Hair follicle dermal papilla cell (primary cell): ENCODE measurements around a stretch of chr1.

- CAGE, long polyA plus RNA: no peak
Observed at GRCh38 chr1:225482398-225483251, 54.8 kb upstream of the LBR start.

DNA sequence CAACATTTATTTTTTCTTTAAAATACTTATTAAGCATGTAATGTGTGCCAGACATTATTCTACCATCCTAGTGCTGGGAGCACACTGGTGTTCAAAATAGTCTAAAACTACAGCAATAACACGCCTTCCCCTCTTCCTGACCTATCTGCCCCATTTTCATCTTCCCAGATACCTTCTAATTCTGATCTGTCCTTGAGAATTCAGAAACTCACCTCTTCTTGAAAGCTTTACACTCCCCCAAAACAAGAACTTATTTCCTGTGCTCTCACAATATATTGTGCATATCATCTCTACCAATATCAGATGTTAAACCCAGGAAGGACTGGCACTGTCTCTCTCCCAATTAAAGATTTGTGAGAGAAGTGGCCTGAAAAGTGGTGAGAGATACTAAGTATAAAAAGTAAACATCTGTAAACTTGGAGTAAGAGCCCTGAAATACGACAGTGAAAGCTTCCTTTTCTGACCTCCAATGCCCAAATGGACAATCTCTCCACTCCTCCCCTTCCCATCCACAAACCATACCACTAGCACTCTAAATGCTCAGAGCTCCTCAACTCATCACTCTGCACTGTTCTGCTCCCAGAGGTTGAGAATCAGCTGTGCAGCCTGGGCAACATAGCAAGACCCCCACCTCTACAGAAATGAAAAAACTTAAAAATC, 77.3 kb downstream of the ENAH start:
- CAGE, long polyA plus RNA: no peak

- CAGE, long polyA plus RNA: no peak
Observed at GRCh38 chr1:225640487-225640891, 12.4 kb downstream of the ENAH start.

DNA sequence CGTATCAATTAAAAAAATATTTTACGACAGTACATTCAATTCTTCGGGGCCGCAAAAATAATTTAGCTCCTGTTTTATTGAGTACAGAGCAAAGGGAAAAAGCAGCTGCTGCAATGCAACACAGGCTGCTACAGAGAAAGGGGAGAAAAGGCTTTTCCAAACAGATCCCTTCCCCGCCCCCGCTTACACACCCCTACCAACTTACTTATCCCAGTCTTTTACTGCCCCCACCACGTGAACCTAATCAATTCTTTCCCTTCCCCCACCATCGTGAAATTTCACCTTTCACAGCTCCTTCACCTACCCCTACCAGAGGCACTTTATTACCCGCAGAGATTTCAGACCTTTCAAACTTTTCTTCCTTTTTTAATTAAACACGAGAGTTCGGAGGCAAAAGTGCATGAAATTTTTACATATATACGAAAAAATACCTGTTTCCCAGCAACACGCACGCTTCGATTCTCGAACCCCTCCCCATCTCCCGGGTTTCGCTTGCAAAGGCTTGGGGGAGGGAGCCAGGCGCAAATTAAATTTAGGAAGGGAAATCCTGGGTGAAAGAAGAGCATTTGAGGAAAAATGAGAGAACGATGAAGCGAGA, 937 bp downstream of the ENAH start:
- CAGE, long polyA plus RNA: no peak

DNA sequence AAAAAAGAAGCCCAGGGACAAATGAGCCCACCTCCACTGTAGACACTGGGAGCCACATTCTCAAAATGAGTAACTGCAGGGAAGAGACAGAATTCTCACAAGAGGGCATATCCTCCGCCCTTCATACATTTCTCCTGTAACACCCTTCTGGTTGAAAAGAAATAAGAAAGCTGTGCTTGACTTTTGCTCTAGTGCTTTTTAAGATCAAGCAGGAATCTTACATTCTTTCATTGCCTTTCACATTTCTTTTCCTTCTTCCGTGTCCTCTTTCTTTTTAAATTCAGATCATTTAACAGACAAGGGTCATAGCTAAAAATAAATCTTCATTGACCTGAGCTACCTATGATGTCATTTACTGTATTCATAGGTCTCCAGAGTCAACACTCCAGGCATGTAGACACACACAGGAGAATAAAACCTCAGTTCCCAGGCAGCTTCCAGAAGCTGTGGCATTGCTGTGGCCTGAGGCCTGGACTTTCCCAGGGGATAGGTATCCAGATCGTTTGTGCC, 38.3 kb upstream of the ENAH start:
- CAGE, long polyA plus RNA: no peak

- CAGE, long polyA plus RNA: no peak
Observed at GRCh38 chr1:225820596-225821124, 10.7 kb downstream of the EPHX1 start.

DNA sequence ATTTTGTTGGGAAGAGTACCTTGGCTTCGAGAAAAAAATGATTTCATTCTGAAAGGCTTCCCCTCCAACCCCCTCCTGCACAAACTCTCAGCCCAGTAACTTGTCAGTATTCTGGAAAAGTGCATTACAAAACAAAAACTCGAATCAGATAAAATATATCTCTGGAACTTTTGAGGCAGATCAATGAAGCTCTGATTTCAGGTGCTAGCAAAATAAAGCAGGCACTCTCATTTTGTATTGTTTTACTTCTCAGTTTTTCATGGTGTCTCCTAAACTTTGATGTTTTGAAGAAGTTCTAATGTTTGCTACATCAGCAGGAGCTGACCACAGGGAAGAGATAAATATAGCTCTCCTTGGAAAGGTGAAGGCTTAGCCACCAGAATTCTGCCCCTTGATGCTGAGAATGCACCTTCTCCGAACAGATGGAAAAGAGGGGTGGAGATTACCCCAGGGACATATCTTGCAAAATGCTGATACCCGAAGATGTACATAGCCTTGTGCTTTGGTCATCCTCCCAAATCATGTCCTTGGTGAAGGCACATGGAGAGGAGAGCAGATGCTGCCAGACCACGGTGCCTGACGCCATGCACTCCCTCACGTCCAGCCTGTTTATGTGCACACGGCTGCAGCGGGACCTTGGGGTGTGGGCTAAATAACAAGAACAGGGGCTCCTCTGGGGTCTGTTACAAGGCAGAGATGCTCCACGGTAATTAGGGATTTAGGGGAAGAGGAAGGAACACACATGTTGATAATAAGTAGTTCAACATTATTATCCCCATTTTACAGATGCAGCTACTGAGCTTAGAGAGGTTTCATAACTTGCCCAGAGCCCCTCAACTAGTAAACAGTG, 12.6 kb downstream of the EPHX1 start:
- CAGE, long polyA plus RNA: no peak

GRCh38 chr1:225842164-225843221, 32.6 kb downstream of the EPHX1 start:
- CAGE, long polyA plus RNA: no peak

DNA sequence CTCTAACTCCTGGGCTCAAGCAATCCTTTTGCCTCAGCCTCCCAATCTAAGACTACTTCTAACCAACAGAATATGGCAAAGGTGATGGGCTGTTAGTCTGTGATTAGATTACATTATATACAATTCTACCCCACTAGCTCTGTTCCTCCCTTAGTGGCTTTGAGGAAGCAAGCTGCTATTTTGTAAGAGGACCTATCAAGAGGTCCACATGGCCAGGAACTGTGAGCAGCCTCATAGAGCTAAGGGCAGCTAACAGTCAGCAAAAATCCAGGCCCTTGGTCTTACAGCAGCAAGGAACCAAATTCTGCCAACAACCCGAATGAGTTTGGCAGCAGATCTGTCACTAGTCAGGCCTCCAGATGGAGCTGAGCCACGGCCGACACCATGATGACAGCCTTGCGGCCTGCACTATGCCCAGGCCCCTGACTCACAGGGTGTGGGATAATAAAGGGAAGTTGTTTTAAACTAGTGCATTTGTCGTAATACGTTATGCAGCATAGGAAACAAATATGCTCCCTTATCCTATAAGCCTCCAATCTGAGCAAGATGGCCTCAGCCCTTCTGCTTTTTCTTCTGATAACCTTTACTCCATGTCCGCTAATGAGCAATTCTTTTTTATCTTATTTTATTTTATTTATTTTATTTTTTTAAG, 28.0 kb upstream of the H3-3A start:
- CAGE, long polyA plus RNA: no peak

GRCh38 chr1:226068427-226068937, 6.0 kb downstream of the H3-3A start:
- CAGE, long polyA plus RNA: no peak

DNA sequence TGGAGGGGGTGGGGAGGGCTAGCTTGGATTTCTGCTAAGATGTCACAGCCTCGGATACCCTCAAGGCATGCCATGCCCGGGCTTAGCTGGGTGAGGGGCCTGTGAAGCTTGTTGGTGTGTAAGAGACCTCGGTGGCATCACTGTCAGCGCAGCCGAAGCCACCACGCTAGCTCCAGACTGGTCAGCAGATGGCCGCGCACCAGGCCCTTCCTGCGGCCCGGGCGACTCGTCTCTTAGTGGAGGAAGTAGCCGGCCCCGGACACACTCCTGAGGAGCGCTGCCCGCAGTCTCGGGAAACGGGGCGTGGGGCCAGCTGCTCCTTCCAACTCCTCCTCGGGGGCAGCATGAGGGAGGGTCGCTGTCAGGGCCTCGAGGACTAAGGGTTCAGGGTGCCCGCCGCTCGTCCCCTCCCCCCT, 20.4 kb downstream of the H3-3A start:
- CAGE, long polyA plus RNA: no peak

DNA sequence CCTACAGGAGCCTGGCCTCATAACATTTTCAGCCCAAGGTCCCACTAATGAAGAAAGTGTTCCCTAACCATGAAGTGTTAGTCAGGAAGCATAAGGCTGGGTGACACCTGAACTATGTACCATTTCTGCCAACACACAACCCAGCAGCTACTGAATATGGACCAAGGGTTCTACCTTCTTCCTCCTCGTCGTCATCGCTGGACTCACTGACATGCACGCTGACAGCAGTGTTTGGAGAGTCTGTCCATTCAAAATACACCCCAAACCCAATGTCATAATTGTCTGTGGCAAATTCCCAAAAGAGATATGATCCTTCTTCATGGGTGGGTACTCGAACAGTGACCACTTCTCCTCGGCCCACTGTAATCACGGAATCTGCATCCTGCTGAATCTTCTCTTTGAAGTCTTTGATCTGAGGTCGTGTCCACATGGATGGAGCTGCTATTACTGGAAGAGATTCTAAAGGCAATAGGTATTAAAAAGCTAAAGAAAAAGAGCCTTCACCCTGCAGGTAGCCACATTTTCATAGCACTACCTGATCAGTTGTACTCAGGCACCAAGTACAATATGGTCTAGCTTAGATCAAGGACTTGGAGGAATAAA, 34.3 kb downstream of the ACBD3 start:
- CAGE, long polyA plus RNA: no peak

DNA sequence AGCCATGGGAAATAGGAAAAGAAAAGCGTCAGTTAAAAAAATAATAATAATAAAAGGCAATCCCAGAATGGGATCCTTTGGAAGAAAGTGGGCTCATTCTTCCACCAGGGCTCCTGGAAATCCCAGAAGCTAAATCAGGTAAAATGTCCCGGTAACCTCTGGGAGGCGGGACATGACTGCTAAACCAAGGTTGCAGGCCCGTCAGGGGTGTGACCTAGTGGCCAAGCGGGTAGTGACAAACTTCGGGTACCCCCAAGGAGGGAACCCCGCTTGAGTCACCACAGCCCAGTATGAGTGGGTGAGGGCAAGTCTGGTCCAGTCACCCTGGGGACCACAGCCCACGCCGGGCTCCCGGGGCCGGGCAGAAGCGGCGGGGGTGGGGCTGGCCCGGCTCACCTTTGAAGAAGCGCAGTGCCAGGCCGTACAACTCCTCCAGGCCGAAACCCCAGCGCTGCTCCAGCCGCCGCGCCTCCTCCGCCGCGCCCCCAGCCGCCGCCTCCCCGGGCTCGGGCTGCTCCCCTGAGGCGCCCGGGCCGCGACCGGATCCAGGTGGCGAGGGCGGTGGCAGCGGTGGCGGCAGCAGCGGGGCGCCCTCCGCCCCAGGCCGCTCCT, 441 bp downstream of the ACBD3 start:
- CAGE, long polyA plus RNA: no peak

DNA sequence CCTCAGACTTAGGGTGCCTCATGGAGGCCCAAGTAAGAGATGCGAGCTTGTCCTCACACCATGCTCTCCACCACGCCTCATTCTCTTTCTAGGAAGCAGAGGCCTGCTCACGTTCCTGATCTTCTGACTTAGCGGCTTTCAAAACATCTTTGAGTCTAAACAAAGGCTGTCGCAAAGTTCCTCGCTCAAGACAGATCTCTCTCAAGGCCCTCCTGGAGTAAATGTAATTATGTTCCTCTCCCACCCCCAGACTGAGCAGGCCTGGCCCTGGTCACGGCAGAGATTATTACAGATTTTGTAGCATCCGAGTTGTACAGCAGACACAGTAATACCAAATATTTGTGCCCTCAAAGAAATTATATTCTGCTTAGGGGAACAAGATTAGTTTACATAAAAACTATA, 10.5 kb upstream of the MIXL1 start:
- CAGE, long polyA plus RNA: no peak

DNA sequence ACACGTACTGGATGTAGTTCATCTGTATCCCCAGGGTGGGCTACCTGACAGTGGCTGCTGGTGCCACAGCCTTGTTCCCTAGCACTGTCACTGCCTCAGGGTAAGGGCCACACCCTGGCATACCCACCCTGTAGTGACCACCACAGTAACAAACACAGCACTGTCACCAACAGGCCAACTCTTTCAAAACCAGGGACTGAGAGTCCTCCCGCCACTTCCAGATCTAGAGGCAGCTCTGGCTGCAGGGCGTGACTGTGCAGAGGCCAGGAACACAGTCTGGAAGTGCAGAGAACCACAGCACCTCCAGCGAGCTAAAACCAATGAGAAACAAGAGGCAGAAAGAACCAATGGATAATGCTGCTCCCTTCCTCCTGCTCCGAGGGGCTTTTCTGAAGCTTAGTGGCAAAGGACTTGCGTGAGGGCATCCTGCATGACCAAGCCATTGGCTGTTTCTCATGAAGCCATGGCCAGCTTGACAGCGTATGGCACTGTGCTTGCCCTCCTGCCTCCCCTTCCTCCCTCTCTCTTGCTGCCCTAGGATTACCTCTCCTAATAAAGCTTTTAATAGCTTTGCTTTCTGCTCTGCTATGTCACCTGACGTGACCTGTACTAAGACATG, 7.3 kb downstream of the PARP1 start:
- CAGE, long polyA plus RNA: no peak

DNA sequence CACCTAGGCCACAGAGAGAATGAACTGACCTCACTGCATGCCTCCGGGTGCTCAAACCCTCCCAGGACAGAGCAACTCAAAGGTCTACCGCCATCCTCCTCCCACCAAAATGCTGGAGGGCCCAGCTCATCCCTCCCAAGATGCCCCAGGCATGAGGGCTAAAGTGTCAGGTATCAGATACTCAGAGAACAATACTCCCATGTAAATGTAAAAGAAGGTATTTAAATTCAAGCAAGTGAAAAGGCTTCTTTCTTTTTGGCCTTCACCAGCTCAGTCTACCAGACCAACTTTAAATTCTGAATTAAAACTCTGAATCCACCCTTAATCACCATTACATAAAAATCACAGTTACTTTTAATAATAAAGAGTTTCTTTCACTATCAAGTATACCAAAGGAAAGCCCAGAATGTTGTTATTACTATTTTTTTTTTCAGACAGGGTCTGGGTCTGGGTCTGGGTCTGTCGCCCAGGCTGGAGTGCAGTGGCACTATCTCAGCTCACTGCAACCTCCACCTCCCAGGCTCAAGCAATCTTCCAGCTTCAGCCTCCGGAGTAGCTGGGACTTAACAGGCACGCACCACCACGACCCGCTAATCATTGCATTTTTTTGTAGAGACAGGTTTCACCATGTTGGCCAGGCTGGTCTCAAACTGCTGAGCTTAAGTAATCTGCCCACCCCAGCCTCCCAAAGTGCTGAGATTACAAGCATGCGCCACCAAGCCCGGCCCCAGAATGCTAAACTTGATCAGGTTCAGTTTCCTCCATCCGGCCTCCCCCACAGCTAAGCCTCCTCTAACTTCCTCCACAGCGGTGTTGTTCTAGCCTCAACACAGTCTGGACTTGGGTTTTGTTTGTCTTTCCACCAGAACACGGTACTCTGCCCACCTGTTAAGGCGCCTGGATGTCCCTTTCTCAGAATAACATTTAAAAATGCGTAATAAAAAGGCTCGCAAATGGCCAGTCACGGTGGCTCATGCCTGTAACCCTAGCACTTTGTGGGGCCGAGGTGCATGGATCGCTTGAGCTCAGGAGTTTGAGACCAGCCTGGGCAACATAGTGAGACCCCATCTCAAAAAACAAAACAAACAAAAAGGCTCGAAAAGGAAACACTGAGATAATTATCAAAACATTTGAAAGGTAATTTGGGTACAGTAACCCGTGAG, 2.6 kb downstream of the PARP1 start:
- CAGE, long polyA plus RNA: no peak

- CAGE, long polyA plus RNA: no peak
Observed at GRCh38 chr1:226589030-226589485, 40.5 kb downstream of the STUM start.

GRCh38 chr1:226632244-226633599, 84.2 kb downstream of the STUM start:
- CAGE, long polyA plus RNA: no peak

- CAGE, long polyA plus RNA: no peak
Observed at GRCh38 chr1:226662679-226663552, 76.2 kb downstream of the ITPKB start.

GRCh38 chr1:226691198-226691683, 47.8 kb downstream of the ITPKB start:
- CAGE, long polyA plus RNA: no peak